ENCODE measurements around a stretch of chr1.

- RRBS: no CpG with 5 or more reads among the region's 1 CpG
These were observed 117.1 kb upstream of the SPAG17 start for GRCh38 chr1:118302174-118302493.

DNA sequence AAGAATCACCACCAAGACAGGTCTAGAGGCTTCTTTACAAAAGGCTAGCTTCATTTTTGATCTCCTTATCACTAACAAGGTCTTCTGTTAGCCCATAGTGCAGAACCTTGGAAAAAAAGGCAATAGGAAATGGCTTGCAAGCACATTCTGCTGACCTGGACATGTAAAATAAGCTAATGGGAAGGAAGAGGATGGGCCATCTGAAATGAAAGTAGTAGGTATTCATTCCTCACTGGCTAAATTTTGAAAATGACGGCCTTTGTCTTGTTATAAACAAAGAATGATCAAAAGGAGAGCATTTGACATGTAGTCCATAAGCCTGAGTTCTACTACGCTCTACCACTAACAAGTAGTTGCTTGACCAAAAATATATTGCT is 75.6 kb downstream of the TBX15 start:
- RRBS: no CpG with 5 or more reads among the region's 2 CpGs

- RRBS: no CpG with 5 or more reads among the region's 4 CpGs
These were observed 73.9 kb downstream of the TBX15 start for GRCh38 chr1:118914121-118914726.

DNA sequence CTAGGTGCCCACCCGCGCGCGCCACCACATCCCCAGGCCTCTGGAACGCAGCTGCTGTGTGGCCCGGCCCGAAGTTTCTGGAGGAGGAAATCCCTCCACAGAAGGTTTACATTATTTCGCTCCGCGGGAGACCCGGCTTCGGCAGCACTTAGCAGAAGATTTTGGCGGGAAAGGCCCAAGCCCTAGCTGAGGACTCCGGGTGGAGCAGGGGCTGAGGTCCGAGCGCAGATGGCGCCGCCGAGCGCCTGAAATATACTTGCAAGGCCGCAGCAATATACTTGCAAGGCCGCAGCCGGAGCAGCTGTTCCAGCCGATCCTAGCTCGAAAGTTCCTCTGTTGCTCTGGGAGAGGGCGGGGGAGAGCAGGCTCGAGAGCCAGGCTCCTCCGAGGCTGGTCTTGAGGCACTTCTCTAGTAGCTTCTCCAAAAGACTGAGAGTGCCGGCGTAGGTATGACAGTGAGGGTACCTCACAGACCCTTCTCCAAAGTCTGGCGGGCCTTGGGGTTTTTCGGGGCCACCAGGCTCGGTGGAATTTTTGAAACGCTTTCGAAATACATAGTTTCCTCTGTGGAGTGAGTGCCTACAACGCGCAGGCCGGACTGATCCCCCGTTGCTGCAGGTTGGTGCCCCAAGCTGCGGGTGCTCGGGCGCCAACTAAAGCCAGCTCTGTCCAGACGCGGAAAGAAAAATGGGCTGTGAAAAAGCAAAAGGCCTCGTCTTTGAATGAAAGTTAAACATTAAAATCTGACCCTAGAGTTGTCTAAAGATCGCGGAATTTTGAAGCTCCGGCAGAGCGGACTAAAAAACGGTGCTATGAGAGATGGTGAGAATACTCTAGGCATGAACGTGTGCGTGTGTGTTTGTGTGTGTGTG is 3.7 kb downstream of the TBX15 start:
- RRBS: 3% methylated on average over 14 of the region's 52 CpGs

- RRBS: 4% methylated on average over 7 of the region's 30 CpGs
These were observed 1.7 kb downstream of the TBX15 start for GRCh38 chr1:118986272-118987033.

DNA sequence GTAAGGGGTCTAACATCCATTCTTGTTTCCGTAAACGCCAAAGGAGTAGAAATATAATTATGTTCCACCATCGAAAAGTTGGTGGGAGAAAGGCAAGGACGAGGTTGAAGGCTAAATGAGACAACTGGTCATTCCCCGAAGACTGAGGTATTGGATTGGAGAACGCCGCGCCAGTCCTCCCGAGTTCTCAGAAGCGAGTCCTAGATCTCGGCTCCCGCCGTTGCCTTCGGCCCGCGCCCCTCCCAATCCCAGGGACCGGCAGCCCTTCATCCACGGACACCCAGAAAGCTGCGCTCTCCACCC is 1.2 kb downstream of the TBX15 start:
- RRBS: no CpG with 5 or more reads among the region's 19 CpGs

- RRBS: no CpG with 5 or more reads among the region's 2 CpGs
These were observed 11.8 kb downstream of the HAO2 start for GRCh38 chr1:119380345-119380764.

DNA sequence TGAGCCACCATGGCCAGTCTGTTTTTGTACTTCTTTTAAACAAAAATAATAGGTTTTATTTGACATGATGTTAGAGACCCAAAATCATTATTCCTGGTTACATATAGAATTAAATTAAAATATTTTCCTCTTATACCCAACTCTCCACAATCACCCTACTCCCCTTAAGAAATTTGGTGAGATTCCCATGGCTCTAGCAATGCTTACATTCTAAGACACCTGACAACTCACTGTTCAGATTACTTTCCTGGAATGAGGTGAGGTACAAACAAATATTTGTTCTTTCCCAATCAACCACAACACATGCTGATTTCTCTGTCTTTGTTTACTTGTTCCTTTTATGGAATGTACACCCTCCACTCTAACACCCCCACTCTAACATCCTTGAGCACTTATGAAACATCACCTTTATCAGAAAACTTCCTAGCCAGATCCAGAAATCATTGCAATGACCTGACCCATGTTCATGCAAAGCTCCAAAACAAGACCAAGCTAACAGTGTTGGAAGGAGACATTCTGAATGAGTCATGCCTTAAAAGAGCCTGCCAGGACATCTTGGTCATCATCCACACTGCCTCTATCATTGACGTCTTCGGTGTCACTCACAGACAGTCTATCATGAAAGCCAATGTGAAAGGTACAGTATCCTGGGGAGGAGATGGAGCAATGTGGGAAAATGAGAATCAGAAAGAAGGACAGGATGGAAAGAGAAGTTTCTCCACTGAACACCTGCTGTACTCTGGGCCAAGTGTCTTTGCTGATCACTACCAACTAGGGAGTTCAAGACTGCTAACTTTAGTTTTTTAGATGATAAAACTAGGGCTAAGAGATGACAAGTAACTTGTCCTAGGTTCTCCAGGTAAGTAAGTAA is 35.5 kb downstream of the HSD3B1 start:
- RRBS: no CpG with 5 or more reads among the region's 2 CpGs

GRCh38 chr1:119631353-119632093 is 16.5 kb downstream of the ZNF697 start:
- RRBS: no CpG with 5 or more reads among the region's 40 CpGs

DNA sequence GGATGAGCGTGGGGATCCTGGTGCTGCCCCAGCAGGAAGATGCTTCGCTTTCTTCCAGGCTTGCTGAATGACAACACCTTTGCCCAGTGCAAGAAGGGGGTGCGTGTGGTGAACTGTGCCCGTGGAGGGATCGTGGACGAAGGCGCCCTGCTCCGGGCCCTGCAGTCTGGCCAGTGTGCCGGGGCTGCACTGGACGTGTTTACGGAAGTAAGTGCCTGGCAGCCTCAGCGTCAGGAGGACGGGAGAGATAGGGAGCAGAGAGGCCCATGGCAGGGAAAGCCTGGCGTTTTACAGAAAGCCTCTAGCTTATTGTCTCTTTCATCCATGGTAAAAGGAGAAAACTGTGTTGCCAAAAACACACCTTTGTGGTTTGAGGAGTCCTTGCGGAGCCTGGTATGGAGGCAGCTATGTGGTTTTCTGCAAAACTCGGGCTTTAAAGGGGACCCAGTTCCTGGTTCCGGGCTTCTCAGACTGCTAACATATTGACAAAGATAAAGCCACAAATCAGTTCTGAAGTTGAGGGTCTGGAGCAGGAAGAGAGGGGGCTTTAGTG is 23.6 kb downstream of the PHGDH start:
- RRBS: no CpG with 5 or more reads among the region's 17 CpGs

GRCh38 chr1:119915139-119915680 is 18.9 kb upstream of the ADAM30 start:
- RRBS: no CpG with 5 or more reads among the region's 6 CpGs

- RRBS: no CpG with 5 or more reads among the region's 4 CpGs
These were observed 61.8 kb upstream of the ADAM30 start for GRCh38 chr1:119958008-119958703.

- RRBS: no CpG with 5 or more reads among the region's 5 CpGs
These were observed 83.8 kb upstream of the ADAM30 start for GRCh38 chr1:119980078-119980486.

DNA sequence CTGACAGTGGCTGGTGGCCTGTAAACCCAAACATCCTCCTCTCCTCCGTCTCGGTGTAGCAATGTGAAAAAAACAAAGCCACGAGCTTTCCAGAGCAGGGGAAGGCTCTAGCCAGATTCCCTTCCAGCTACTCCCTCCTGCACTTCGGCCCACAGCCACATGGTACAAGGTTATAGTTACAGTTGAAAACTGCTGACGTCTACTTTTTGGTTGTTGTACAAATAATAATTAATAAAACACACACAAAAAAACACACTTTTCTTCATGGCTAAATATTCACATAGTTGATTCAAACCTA is 44.3 kb downstream of the SEC22B start:
- RRBS: no CpG with 5 or more reads among the region's 5 CpGs

DNA sequence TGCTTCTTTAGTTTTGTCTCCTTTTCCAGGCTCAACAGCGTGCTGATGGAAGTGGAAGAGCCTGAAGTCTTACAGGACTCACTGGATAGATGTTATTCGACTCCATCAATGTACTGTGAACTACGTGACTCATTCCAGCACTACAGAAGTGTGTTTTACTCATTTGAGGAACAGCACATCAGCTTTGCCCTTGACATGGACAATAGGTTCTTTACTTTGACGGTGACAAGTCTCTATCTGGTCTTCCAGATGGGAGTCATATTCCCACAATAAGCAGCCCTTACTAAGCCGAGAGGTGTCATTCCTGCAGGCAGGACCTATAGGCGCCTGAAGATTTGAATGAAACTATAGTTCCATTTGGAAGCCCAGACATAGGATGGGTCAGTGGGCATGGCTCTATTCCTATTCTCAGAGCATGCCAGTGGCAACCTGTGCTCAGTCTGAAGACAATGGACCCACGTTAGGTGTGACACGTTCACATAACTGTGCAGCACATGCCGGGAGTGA is 51.2 kb downstream of the NBPF8 start:
- RRBS: no CpG with 5 or more reads among the region's 9 CpGs

GRCh38 chr1:120557085-120557496 is 142.3 kb downstream of the NBPF8 start:
- RRBS: no CpG with 5 or more reads among the region's 7 CpGs

DNA sequence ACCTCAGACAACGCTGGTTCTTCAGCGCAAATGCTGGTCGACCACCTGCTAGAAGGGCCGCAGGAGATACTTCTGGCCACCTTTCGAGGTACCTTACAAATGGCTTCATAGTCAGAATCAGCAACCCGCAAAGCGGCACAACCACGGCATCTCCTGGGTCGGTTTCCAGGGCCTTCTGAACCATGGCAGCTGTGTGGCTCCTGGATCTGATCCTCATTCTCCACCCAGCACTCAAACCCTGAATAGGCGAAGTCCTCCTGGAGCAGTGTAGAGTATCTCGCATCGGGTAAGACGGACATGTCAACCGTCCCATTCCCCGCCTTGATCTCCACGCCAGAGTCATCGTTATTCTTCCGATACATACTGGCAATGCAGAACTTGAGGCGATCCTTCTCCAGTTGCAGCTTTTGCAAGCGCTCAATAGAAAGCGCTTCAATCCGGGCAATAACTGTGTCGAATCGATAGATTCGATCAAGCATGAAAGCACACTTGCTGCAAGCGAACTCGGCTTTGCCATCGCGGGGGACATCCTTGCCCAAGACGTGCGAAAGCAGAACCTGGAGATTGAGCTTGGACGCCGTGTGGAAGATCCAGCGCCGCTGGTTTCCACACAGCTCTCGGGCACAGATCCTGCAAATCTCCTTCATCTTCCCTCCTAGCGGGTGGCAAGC is 142.8 kb downstream of the NBPF8 start:
- RRBS: no CpG with 5 or more reads among the region's 37 CpGs

DNA sequence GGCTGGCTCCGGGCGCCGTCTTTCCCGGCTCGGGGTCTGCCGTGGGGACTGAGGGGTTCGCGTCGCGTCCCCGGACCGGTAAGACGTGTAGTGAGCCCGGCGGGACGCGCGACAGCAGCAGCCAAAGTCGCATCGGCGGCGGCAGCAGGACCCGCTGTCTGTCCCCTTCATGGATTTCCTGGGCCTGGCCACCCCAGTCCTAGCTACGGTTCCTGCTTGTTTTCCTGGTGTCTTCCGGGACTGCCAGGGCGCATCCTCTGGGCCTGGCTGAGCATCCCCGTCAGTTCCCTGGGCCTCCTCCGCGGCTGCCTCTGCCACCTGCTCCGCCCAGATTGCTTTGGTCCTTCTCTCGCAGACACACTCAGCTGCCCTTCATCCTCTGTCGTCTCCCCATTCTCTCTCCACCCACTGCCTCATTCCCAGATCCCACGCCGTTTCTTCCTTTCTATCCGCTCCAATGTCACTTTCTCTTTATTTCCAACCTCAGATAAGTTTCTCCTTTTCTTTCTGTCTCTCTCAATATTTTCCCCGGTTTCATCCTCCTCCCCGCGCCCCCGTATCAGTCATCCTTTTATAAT is 22.5 kb upstream of the NOTCH2NLR start:
- RRBS: no CpG with 5 or more reads among the region's 39 CpGs

GRCh38 chr1:121117737-121118237 is 66.4 kb downstream of the FAM72B start:
- RRBS: no CpG with 5 or more reads among the region's 20 CpGs